ENCODE measurements around a stretch of chr14.

DNA sequence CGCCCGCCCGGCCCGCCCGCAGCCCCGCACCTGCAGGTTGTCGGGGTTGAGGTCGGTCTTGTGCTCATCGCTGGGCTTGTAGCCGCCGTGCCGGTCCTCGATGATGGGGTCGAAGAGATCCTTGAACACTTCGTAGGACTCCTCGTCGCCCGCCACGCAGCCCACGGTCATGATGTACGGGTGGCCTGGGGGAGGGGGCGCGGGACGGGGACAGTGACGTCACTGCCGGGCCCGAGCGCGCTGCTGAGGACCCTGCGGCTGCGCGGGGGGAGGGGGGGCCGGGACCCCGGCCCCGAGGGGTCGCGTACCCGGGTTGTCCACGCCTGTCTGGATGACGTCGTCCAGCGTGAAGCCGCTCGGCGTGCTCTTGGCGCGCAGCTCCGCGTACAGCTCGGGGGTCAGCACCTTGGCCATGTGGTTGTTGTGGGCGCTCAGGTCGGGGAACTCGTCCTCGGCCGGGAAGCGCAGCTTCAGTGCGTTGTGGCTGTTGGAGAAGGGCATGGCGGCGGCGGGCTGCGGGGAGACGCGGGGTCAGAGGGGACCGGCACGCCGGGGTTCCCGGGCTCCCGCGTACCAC is 549 bp downstream of the CKB start:
- PRO-cap, 10 experiments = no peak in any of the 10 experiments

- PRO-cap, 10 experiments = peak in 1 of 10 experiments; most common plus-strand start chr14:103558659 (in 1)
Observed at GRCh38 chr14:103558132-103558802, 4.2 kb downstream of the BAG5 start.

DNA sequence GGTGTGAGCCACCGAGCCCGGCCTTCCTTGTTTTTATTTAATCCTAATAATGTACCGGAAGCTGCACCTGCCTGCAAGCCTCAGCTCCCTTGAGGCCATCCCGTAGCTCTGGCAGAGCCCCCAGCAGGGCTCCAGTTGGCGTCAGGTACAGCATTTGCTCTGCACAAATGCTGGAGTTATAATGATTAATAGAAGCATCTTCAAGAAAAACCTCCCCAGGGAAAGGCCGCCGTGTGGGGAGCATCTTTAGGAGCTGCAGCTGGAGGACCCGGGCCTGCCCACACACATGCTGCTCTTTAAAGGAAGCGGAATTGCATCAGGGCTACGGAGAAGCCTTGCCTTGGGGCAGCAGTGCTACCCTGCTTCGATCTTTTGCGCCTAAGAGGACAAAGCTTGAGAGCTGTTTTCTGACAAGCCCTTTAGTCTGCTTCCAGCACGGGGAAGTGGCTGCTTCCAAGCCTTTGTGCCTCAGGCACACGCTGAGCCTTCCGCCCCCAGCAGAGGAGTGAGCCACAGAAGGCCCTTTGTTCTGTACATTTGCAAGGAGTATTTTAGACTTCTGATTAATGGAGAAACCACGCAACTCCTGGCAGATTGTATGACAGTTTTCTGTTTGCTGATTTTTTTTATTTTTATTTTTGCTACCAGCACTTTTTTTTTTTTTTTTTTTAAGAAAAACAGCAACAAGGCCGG is 31.5 kb downstream of the COA8 start:
- PRO-cap, 10 experiments = no peak in any of the 10 experiments

DNA sequence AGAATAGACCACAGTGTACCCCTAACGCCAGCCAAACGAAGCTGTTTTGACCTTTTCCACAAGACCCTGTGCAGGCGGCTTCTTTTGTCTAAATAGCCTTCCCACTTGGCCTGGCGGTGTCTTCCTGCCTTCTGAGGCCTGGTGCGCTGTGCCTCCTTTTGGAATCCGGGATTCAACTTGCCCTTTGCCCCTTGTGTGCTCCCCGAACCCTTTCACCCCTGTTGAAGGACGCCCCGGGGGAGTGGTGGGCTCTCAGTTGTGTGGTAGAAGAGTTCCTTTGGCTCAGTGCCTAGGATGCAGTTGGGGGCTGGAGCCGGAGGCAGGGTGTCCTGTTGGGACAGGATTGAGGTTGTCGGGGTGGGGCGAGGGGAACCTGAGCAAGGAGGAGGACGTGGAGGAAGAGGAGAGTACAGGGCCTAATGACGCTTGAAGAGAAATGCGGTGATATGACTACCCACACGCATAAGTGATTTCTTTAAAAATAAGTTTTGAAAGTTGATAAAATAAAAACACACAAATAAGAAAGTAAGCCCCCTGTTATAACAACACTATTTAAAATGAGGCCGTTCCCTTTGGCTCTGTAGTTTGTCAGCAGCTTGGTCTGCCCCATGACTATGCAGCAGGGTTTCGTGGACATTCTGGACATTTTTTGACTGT is 34.6 kb downstream of the KLC1 start:
- PRO-cap, 10 experiments = no peak in any of the 10 experiments

DNA sequence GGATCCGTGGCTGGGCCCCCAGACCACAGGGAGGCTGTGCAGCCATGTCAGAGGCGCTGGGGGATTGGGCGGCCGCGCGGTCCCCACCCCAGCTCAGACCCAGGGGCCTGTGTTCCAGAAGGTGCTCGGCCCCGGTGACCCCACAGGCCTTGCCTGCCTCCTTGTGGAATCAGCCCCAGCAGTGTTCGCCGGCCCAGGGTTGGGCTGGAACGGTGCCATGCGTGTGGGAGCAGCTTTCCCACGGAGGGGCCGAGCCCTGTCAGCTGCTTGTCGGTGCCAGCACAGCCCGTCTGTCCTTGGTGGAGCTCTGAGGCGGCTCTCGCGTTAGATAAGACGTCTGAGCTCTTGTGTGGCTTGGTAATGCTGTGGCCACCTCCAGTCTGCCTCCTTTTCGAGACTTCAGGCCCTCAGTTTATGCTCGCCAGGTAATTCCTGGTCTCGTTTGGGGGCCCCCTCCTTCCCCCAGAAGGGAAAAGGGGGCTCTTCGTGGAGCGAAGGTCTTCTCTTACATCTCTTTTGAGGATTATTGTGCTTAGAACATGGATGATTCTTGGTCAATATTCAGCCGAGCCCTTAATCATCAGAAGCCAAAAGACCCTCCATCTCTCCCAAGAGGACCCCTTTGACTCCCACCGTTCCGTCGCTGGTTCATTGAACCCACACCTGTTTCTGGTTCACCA is 8.6 kb downstream of the ZFYVE21 start:
- PRO-cap, 10 experiments = no peak in any of the 10 experiments

- PRO-cap, 10 experiments = no peak in any of the 10 experiments
Observed at GRCh38 chr14:103748410-103748916, 32.9 kb downstream of the ZFYVE21 start.

GRCh38 chr14:103771702-103772456 is 56.3 kb downstream of the ZFYVE21 start:
- PRO-cap, 10 experiments = no peak in any of the 10 experiments

DNA sequence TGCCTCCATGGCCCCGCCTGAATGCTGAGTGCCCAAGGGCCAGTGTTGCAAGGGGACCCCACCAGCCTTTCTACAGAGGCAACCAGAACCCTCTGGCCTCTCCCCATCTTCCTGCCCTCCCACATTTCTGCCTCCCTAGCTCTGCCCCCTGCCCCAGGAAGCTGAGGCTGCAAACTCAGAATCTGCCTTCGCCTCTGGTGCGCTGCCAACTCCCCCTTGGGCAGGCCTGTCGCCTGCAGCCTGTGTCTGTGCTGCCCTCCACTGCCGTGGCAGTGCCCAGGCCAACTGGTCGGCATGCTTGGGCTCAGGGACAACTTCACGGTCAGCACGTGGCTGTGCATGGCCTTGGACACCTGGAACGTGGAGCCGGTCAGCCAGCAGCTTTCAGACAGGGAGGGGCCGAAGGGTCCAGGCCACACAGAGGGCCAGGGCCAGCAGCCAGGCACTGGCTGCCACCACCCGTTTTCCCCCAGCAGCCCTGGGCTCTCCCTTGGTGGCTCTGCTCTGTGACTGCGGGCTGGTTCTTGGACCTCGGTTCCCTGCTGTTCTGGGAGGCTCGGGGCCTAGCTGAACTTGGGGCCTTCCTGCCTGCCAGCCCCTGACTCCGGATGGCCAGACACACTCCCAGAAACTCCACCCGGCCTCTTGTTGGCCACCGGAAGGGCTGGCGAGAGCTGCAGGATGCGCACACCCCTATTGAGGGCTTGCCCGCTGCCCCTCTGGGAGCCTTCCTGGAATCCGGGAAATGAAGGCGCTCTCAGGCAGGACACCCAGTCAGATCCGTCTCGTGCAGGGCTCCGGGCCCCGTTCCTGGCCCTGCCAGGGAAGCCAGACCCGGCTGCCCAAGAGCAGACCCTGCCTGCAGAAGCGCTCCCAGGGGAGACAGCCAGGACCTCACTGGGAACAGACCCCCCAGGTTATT is 34.1 kb upstream of the PPP1R13B start:
- PRO-cap, 10 experiments = no peak in any of the 10 experiments

GRCh38 chr14:104117798-104118442 is 20.5 kb upstream of the KIF26A start:
- PRO-cap, 10 experiments = peak in 4 of 10 experiments; most common minus-strand start chr14:104118009 (in 4)

DNA sequence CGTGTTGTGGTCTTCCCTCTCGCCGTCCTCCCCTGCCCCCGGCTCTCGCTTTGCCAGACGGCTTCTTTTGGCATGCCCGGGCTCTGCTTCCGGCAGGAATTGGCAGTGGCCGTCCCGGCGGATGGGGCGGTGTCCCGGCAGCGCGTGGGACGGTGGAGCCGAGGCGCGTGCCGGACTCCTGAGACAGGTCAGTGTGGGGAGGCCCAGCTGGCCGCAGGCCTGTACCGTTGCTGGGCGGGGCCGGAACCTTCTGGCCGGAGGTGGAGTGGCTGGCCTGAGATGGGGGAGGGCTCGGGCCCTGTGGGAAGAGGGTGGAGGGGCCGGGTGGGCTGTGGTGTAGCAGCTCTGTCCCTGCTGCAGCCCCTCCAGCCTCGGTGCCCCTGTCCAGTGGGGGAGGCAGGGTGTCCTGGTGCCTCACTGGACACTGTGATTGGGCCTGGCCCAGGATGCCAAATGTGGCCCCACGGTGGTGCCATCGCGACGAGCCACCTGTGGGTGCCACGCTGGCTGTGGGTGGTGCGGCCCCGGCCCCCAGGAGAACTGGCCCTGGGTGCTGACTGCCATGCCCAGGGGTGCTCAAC is 17.3 kb downstream of the KIF26A start:
- PRO-cap, 10 experiments = no peak in any of the 10 experiments

- PRO-cap, 10 experiments = no peak in any of the 10 experiments
Observed at GRCh38 chr14:104225443-104226331, 87.3 kb downstream of the KIF26A start.

DNA sequence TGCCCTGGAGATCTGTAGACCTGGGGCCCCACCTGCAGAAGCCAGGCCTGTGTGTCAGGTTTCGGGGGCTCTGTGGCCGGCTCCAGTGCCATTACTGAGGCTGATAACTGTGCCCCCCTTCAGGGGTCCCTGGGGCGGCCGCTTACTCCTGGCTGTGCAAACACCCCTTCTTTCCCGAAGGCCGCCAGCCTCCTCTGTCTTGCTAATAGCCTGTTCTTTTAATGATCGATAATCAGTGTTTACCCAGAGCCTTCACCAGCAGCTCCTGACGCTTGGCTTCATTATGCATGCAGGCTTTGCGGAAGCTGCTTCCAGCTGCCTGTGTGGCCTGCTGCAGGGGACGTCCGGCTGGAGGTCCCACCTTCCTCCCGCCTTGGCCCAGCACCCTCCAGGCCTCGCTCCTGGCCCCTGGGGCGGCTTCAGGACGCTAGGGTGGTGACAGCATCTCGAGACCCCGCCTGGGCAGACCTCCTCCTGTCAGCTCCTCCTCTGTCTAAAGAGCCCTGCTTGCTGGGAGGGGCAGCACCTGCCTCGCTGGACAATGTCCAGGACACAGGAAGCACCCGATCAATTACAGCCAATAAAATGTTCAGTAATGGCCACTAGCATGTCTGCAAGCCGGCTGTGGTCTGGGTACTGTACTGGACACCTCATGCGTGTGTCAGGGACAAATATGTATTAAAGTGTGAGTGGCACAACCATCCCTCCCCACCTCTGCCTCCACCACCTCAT is 153.1 kb downstream of the KIF26A start:
- PRO-cap, 10 experiments = no peak in any of the 10 experiments

- PRO-cap, 10 experiments = no peak in any of the 10 experiments
Observed at GRCh38 chr14:104293501-104294433, 155.4 kb downstream of the KIF26A start.

DNA sequence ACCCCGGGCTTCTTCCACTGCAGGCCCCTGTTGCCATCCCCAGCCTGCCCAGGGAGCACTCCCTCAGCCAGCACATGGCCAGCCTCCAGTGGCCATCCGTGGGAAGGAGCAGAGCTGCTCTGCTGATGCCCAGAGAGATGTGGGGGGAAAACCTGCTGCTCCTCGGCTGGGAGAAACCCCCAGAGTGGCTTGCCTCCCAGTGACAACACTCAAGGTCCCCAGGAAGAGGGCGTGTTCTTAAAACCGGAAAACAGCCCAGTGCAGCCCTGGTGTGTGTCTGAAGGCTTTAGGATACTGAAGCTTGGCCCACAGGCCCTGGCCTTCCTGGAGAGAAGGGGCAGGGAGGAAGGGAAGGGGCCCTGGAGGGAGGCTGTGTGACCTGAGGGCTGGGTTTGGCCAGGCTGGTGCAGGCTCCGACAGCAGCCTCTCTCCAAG is 190.3 kb upstream of the C14orf180 start:
- PRO-cap, 10 experiments = no peak in any of the 10 experiments

DNA sequence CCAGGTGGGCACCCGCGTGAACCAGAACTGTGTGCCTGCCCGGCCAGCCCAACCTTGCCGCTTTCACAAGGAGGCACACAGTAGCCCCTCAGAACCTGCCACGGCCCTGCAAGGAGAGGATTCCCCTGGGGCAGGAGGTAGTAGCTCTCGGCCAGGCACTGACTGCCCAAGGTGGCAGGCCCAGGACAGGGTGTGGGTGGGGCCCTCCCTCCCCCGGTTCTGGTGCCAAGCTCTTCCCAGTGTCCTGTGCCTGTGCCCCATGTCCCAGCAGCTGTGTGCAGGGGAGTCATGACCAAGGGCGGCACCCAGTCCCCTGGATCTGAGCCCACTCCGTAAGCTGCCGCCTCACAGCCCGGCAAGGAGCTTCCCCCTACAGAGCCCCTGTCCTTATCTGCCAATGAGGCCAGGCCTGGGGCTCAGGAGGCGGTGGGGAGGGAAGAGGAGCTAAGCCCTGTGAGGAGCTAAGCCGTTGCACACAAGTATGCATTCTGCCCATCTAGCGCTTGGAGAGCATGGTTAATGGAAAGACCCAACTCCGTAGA is 5.7 kb upstream of the C14orf180 start:
- PRO-cap, 10 experiments = no peak in any of the 10 experiments

DNA sequence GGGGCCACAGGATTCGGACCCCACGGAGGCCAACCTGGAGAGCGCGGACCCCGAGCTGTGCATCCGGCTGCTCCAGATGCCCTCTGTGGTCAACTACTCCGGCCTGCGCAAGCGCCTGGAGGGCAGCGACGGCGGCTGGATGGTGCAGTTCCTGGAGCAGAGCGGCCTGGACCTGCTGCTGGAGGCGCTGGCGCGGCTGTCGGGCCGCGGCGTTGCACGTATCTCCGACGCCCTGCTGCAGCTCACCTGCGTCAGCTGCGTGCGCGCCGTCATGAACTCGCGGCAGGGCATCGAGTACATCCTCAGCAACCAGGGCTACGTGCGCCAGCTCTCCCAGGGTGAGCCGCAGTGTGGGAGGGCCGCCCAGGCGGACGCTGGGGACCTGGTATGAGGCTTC is 12.0 kb downstream of the INF2 start:
- PRO-cap, 10 experiments = no peak in any of the 10 experiments

GRCh38 chr14:104734295-104734581 is 10.2 kb downstream of the ADSS1 start:
- PRO-cap, 10 experiments = no peak in any of the 10 experiments

- PRO-cap, 10 experiments = no peak in any of the 10 experiments
Observed at GRCh38 chr14:104766830-104767048, 13.8 kb downstream of the SIVA1 start.

DNA sequence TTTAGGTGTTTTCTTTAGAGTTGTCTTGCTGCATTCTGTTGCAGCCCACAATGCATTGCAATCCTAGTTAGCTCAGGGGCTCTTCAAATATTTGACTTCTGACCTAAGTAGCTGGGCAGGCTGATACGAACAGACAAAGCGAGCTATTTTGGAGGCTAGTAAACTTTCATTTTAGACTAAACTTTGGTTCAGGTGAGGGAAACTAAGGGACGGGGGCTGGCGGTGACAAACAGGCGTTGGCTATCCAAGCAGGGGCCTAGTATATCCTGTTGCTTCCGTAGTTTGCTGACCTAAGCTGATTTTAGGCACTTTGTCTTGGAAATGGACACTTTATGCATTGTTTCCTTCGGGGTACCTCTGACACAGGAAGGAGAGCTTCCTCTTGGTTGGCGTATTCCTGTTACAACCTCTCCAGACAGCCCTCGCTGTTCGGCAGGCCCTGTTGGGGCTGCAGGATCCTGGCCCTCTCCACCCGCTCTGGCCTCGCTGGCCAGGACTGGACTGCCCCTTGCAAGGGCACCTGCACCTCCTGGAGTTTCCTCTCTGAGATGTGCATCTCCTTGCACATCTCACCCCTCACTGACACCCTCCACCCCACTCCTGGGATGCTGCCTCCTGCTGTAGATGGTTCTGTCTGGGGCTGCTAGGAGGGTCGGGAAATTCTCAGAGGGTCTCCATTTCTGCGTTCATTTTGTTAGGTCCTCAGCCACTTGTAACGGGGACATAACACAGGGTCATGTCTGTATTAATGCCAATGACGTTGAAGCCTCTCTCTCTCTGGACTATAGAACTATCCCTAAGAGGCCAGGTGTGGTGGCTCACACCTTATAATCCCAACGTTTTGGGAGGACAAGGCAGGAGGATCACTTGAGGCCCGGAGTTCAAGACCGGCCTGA is 14.4 kb downstream of the SIVA1 start:
- PRO-cap, 10 experiments = no peak in any of the 10 experiments

DNA sequence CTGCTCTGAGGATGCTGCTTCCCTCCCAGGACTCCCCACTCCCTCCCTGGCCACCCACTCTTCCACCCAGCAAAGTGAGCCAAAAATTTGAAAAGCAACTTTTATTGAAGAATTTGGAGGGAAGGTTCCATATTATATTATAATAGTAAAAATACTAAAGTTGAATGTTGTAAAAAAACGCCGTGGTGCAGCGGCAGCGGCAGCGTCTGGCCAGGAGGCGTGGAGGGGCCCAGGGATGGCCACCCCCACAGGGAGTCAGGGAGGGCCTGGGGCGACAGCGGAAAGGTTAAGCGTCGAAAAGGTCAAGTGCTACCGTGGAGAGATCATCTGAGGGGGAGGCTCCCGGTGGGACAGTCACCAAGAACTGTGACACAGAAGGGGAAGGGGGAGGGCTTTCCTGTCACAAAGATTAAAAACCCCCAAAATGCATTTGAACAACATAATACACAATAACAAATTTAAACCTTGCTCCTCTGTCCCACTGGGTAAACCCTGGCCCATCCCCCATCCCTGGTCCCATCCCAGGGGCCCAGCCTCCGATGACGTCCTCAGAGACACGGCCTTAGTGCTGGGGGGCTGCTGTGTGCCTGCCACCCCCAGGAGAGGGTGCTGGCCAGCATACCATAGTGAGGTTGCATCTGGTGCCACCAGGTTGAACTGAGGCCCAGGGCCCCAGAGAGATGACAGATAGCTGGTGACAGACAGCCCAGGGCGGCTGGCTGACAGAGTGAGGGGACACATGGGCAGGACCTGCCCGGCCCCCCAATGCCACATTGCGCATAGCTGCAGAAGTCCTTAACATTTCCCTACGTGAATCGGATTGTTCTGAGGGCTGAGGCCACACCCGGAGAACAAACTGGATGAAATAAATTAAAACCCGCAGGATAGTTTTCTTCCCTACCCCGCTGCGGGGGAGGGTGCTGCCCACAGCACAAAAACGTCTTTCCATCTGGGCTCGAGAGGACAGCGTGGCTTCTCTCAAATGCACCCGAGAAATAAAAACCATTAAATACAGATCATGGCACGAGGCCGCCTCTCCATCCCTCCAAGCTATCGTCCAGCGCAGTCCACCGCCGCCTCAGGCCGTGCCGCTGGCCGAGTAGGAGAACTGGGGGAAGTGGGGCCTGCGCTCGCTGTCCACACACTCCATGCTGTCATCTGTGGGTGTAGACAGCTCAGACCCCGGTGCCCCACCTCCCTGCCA is 16.7 kb downstream of the SIVA1 start:
- PRO-cap, 10 experiments = peak in 1 of 10 experiments; most common minus-strand start position 1,049 of the sequence (in 1)

All from Metastatic Breast Carcinoma in the Brain (tissue), 10 donors.